ENCODE measurements around a stretch of chr12.

- PRO-cap: no peak
- RAMPAGE, long total RNA, 4 experiments: no peak in any of the 4 experiments
These were observed 590.6 kb upstream of the ATP2B1 start for GRCh38 chr12:90299193-90299625.

GRCh38 chr12:91177982-91178707 lies 4.5 kb downstream of the DCN start:
- PRO-cap: no peak
- RAMPAGE, long total RNA, 4 experiments: start-site peak on the minus strand in 1 of 4 experiments, at chr12:91178353-91178578 at its widest, 529 reads per replicate

- PRO-cap: no peak
- RAMPAGE, long total RNA, 4 experiments: no peak in any of the 4 experiments
These were observed 435.6 kb upstream of the DCN start for GRCh38 chr12:91618168-91618723.

DNA sequence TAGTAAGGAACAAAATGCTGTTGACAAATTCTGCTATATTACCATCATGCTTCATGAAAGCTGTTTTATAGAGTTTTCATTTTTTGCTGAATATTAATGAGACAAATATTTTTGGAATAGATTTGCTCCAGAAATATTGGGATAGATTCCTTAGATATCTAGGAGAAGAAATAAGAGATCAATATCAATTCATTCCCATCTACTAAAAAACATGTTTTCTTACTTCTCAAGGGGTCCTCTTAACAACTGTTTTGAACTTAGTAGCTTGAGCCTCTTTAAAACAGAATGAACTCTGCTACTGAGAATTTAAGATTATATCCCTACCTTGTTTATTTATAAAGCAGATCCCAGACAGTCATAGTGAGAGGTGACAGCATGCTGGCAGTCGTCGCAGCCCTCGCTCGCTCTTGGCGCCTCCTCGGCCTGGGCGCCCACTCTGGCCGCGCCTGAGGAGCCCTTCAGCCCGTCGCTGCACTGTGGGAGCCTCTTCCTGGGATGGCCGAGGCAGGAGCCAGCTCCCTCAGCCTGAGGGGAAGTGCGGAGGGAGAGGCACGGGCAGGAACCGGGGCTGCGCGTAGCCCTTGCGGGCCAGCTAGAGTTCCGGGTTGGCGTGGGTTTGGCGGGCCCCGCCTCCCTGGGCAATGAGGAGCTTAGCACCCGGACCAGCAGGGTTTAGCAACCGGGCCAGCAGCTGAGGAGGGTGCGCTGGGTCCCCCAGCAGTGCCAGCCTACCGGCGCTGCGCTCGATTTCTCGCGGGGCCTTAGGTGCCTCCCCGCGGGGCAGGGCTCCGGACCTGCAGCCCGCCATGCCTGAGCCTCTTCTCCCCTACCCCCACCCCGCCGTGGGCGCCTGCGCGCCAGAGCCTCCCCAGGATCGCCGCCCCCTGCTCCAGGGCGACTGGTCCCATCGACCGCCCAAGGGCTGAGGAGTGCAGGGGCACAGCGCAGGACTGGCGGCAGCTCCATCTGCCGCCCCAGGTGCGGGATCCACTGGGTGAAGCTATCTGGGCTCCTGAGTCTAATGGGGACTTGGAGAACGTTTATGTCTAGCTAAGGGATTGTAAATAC lies 451.1 kb upstream of the DCN start:
- PRO-cap: no peak
- RAMPAGE, long total RNA, 4 experiments: no peak in any of the 4 experiments

DNA sequence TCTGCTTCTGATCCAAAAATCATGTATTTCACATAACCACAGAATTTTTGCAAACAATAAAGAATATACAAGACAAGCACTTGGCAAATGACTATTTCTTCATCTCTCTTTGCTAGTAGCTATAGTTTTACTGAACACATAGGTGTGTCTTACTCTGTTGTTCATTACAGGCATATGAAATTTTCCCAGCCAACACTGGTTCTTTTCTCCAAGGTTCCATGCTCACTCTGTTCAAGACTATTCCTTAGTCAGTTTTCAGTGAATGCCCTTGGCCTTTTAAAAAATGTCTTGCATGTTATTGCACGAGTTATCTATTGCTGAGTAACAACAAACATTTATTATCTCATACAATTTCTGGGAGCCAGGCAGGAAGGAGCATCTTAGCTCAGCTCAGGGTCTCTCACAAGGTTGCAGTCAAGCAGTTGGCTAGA lies 223.6 kb downstream of the BTG1 start:
- PRO-cap: no peak
- RAMPAGE, long total RNA, 4 experiments: no peak in any of the 4 experiments

DNA sequence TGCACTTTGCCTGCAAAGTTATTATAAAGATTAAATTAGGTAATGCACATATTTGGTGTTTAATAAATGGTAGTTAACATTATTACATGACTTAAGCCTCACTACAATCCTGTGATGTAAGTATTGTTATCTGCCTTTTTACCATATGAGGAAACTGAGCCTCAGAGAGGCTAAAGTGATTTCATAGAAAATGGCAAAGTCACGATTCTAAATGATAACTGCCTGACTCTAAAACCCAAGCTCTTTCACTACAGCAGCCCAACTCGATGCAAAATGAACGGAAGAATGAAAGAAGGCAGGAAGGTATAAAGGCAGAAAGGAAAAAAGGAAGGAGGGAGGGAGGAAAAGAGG lies 134.0 kb downstream of the BTG1 start:
- PRO-cap: no peak
- RAMPAGE, long total RNA, 4 experiments: no peak in any of the 4 experiments

GRCh38 chr12:92041670-92042302 lies 103.9 kb downstream of the BTG1 start:
- PRO-cap: no peak
- RAMPAGE, long total RNA, 4 experiments: no peak in any of the 4 experiments

- PRO-cap: no peak
- RAMPAGE, long total RNA, 4 experiments: no peak in any of the 4 experiments
These were observed 48.3 kb downstream of the BTG1 start for GRCh38 chr12:92097214-92097947.

GRCh38 chr12:92098971-92099590 lies 46.6 kb downstream of the BTG1 start:
- PRO-cap: no peak
- RAMPAGE, long total RNA, 4 experiments: no peak in any of the 4 experiments

DNA sequence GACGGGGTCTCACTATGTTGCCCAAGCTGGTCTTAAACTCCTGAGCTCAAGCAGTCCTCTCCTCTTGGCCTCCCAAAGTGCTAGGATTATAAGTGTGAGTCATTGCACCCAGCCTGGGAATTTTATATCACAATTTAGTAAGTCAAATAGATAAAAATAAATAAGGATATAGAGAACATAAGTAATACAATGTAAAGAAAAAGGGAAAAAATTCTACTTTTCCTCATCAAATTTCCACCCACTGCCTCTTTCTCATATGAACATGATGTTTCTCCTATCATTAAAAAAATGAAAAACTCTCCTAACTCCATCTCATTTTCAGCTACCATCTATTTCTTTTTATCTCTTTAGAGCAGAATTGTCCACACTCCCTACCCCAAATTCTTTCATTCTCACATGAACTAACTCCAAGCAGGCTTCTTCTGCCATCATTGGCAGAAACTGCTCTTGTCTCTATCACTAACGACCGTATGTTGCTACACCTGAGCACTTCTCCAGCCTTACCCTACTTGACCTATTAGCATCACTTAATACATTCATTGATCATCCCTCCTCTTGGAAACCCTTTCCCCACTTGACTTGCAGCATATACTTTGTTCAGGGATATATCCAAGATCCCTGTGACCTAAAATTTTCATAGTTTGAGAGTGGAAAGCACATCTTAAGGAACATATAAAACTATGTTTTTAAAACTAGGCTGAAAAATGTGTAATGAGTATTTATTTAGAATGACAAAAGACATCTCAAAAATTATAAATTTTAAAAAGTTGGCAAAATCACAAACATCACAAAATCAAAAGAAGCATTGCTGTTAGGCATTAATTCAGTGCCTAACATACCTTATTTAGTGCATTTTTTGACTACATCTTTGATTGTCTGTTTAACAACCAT lies 29.8 kb downstream of the BTG1 start:
- PRO-cap: no peak
- RAMPAGE, long total RNA, 4 experiments: no peak in any of the 4 experiments

- PRO-cap: no peak
- RAMPAGE, long total RNA, 4 experiments: no peak in any of the 4 experiments
These were observed 4.5 kb downstream of the BTG1 start for GRCh38 chr12:92141249-92141505.

GRCh38 chr12:92142386-92143140 lies 3.1 kb downstream of the BTG1 start:
- PRO-cap: unidirectional peak, minus-strand start at chr12:92143019
- RAMPAGE, long total RNA, 4 experiments: no peak in any of the 4 experiments

DNA sequence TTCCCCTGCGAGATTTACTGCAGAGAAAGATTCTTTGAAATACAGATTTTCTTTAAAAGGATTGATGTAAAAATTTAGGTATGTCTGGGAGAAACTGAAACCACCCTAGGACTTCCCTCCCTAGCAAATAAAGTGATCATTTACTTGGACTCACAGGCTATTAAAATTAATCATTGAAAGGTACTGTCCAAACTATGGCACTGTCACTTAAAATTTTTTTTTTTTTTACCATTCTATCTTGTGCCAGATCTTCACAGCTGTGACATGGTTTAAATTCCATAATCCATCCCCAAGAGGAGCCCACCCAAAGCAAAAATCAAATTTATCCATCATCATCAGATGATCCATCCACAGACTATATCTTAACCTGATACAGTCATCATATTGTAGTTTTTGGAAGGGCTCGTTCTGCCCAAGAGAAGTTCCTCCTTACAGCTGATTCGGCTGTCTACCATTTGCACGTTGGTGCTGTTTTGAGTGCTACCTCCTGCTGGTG lies 1.9 kb downstream of the BTG1 start:
- PRO-cap: no peak
- RAMPAGE, long total RNA, 4 experiments: no peak in any of the 4 experiments

DNA sequence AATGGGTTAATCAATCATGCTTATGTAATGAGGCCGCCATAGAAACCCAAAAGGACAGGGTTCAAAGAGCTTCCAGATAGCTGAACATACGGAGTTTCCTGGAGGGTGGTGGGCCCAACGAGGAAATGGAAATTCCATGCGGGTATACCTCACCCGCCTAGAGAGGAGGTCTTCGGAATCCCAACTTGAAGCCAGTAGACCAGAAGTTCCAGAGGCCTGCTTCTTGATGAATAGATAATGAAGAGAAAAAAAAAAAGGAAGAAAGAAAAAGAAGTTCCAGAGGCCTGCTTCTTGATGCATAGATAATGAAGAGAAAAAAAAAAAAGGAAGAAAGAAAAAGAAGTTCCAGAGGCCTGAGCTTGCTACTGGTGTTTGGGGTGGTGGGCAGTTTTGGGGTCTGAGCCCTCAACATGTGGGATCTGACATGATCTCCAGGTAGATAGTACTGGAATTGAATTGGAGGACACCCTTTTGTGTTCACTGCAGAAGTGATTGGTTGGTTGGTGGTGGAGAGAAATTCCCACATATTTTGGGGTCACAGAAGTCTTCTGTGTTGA lies 11.3 kb upstream of the BTG1 start:
- PRO-cap: no peak
- RAMPAGE, long total RNA, 4 experiments: no peak in any of the 4 experiments

GRCh38 chr12:92243864-92244357 lies 98.3 kb upstream of the BTG1 start:
- PRO-cap: unidirectional peak, minus-strand start at chr12:92244091; bidirectional peak, plus-strand start at chr12:92244265, minus-strand start at chr12:92244091
- RAMPAGE, long total RNA, 4 experiments: no peak in any of the 4 experiments

DNA sequence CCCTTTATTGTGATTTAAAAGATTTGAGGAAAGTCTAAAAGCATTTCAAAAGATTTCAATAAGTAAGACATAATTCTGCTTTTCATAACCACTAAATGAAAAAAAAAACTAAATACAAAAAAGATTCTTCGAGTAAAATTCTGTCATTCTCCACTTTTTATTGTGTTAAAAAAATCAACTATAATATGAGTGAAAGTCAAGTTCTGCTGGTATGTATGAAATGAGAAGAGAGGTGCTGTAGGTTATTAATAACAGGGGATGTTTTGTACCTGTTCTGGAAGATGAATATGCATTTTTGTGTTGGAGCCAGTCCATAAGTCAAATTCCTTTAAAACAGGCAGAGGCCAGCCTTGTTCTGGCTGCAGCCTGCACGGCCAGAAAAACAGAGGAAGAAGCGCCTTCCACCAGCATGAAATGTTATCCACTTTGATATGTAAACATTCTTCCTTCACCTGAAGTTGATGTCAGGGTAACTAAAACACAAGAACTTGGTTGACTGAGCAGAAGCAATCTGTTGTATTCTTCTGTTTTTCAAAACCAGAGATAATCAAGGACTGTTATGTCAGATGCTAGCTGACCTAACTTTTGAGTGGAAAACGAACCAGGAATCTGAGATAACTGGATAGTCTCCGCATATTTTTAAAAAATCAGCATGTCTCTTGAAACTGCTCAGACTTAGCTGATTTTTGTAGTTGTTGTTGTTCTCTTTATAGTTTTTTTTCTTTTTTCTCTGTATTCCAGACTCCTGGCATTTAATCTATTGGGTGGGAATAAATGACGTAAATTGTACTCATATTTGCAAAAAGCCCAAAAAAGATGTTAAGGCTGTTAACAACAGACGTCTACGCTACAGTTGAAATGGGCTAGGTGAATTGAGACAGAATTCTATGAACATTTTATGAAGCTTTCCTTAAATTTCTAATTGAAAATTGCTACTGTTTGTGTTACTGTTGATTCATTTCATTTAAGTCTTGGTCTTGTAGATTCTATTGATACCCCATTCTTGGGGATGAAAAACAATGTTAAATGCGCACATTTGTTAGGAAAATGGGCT lies 237.8 kb upstream of the PLEKHG7 start:
- PRO-cap: no peak
- RAMPAGE, long total RNA, 4 experiments: no peak in any of the 4 experiments

DNA sequence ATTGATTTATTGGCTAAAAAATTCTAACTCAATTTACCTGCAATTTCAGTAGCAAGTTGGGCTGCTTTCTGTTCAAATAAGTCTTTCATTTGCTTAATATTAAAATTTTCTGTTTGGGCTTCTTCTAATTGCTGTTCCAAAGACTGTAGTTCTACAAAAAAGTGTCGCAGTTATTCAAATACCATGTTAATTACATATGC lies 76.3 kb downstream of the EEA1 start:
- PRO-cap: no peak
- RAMPAGE, long total RNA, 4 experiments: no peak in any of the 4 experiments

GRCh38 chr12:92940974-92941474 lies 11.9 kb upstream of the EEA1 start:
- PRO-cap: no peak
- RAMPAGE, long total RNA, 4 experiments: no peak in any of the 4 experiments

- PRO-cap: no peak
- RAMPAGE, long total RNA, 4 experiments: no peak in any of the 4 experiments
These were observed 70.8 kb upstream of the EEA1 start for GRCh38 chr12:92999805-93000445.

DNA sequence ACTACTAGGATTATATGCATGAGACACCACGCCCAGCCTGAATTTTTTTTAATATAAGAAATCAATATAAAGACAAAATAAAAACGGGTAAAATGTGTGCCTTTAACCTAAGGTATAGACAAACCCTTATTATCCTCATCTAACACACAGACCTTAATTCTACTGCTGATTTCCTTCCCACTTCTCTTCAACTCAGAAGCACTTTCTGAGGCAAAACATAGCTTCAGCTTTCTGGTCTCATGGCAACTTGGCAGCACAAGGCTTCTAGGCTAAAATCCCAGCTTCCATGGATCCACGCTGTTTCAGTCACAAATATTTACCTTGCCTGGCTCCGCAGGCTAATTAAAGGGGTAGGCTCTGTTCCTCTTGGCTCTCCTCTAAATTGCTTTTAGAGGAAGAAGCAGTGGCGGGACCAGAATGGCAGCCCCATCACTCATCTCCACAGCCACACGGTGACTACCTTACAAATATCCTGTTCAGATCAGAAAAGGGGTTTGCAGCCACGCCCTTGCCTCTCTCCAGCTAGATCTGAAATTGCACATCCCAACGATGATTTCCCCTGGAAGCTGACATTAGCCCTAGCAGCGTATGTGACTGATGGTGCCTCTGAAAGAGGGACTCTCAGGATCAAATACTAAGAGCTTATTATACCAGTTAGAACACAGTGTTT lies 221.6 kb upstream of the NUDT4 start:
- PRO-cap: no peak
- RAMPAGE, long total RNA, 4 experiments: no peak in any of the 4 experiments